ENCODE data around the genes IL22RA1 and RUNX3.

- PRO-cap = no peak
- RAMPAGE, long total RNA, 4 experiments = no peak in any of the 4 experiments
These were observed 23.0 kb upstream of the PNRC2 start for GRCh38 chr1:23936450-23937118.

DNA sequence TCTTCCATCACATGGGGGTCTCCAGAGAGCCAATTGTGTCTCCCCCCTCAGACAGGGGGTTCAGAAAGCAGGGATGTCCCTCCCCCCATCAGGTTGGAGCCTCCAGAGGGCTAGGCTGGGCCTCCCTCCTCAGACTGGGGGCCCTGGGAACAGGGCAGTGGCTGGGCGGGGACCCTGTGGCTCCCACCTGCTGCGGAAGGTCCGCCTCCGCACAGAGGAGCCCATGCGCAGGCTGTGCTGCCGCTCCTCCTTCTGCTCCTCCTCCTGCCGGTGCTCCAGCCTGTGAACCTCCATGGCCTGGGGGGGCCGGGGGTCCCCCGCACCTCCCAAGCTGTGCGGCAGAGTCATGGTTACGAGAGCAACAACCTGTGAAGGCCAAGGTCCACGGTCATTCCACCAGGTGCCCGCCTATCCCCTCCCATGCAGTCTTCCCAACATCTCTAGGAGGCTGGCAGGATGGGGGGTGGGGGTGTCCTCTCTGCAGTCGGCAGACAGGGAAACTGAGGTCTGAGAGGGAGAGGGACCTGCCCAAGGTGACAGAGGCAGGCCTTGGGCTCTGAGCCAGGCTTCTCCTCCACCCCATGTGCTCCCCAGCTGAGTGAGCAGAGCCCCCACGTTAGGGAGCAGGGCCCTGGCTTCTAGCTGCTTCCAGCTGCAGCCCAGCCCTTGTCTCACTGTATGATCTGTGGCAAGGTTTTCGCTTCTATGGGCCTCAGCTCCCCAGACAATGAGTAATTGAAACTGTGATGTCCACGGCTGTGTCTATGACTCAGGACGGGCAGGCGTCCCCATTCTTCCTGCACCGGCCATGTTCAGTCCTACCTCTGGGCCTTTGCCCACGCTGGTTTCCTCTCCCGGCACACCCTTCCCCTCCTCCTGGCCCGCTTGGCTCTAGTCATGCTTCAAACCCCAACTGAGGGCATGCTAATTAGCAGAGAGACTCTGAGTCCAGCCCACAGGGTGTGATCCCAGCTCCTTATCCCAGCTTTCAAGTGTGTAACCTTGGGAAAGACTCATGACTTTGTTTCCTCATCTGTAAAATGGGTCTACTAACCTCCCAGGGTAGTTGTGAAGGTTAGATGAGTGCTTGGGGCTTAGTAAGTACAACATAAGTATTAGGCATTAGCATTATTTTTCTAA lies 3.3 kb downstream of the MYOM3 start:
- PRO-cap = unidirectional peak, minus-strand start at position 676 of the sequence
- RAMPAGE, long total RNA, 4 experiments = start-site peak on the minus strand in 1 of 4 experiments, centred at position 670 of the sequence, 5 reads per replicate

- PRO-cap = unidirectional peak, plus-strand start at chr1:24142684; bidirectional peak, plus-strand start at chr1:24143342, minus-strand start at chr1:24143119
- RAMPAGE, long total RNA, 4 experiments = start-site peak on the minus strand in 3 of 4 experiments, at chr1:24143086-24143165 at its widest, 68 to 449 reads per replicate
These were observed at the start of gene IL22RA1 for GRCh38 chr1:24142330-24143570. Gene IL22RA1 (minus strand): TSS chr1:24143140.

- PRO-cap = unidirectional peak, plus-strand start at chr1:24186744
- RAMPAGE, long total RNA, 4 experiments = no peak in any of the 4 experiments
These were observed 459 bp downstream of the IFNLR1 start for GRCh38 chr1:24186595-24187065.

DNA sequence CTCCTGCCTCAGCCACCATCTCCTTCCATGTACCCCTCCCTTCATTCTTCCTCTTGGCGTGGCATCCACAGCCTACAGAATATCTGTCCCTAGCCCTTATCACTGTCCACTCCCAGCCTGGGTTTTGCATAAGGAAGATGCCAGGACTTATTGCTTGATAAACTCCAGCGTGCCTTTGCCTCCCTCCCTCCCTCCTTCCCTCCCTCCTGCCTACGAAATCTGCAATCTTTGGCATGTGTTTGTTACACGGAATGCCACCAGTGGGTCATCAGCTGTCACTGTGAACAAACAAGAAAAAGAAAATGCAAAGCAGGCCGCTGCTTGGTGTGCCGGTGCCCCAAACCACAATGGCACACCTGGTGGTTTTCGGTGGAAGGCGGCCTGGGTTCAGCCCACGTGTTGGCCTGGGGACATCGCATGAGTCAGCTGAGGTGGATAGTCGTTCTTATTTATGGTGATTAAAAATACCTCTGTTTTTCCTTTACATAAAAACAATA lies 16.2 kb upstream of the IFNLR1 start:
- PRO-cap = bidirectional peak, plus-strand start at position 413 of the sequence, minus-strand start at position 349 of the sequence
- RAMPAGE, long total RNA, 4 experiments = no peak in any of the 4 experiments

DNA sequence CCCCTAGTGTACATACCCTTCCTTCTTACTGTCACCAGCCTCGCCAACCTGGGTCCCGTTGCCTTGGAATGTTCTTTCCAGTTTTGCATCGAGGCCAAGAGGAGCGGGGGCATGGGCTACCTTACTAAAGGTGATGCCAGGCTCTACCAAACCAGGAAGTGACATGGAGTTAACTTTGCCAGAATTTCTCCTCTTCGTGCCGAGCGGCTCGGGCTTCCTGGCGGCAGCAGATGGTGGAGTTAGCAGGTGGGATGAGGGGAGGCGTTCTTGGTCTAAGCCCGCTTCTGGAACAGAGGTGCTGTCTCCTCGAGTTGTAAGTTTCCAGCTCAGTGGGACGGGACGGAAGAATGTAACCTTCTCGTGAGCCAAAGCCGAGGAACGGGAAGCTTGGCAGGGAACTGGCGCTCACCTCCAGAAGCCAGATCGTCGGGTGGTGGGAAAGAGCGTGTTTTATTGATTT lies 415 bp downstream of the NIPAL3 start:
- PRO-cap = no peak
- RAMPAGE, long total RNA, 4 experiments = no peak in any of the 4 experiments

DNA sequence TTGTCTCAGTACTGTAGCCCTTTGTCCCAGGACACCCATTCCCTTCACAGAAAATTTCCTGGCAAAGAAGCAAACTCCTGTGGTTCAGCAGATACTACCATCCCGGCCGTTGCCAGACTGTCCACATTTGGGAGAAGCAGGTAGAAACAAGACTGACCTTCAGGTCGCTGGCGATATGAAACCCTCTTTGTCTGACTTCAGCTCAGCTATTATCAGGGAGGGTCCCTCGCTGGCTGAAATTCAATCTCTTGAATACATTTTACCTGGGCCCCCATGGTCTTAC lies 23.6 kb upstream of the SRRM1 start:
- PRO-cap = no peak
- RAMPAGE, long total RNA, 4 experiments = no peak in any of the 4 experiments

- PRO-cap = no peak
- RAMPAGE, long total RNA, 4 experiments = no peak in any of the 4 experiments
These were observed 51.0 kb upstream of the CLIC4 start for GRCh38 chr1:24694112-24694836.

DNA sequence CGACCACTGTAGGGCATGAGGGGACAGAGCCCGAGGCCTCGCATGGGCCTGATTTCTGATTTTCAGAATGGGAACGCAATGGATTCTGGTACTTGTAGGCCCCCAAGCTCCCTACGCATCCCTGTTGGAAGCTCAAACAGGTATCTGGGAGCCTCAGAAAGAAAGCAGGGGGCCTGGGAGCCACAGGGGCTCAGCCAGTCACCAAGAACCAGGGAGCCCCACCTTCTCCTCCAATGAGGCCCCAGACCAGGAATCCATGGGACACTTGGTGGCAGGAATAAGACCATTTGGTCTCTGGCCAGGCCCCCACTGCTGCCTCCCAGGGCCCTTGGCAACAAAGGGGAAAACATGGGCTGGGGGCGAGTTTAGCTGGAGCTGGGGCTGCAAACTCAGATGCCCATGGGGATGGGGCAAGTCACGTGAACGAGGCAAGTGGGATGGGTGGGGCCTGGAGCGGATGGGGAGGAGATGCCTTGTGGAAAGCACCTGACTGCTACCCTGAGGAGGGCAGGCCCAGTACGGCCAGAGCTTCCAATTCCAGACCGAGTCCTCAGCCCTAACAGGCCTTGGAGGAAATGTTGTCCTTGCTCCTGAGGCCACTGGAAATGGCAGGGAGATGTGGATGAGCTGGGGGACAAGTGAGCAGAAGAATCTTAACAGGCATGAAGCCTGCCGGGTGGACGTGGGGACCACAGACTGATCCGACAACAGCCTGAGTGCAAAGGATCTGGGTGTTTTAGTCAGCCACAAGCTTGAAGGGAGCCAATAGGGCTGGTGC lies 19.4 kb downstream of the RUNX3 start:
- PRO-cap = unidirectional peak, plus-strand start at position 489 of the sequence; bidirectional peak, plus-strand start outside the sequence, minus-strand start at position 709 of the sequence
- RAMPAGE, long total RNA, 4 experiments = no peak in any of the 4 experiments

- PRO-cap = no peak
- RAMPAGE, long total RNA, 4 experiments = no peak in any of the 4 experiments
These were observed 13.4 kb downstream of the RUNX3 start for GRCh38 chr1:24916626-24917092.

GRCh38 chr1:24925193-24925456 lies 5.0 kb downstream of the RUNX3 start:
- PRO-cap = bidirectional peak, plus-strand start at chr1:24925345, minus-strand start at chr1:24925254
- RAMPAGE, long total RNA, 4 experiments = no peak in any of the 4 experiments

DNA sequence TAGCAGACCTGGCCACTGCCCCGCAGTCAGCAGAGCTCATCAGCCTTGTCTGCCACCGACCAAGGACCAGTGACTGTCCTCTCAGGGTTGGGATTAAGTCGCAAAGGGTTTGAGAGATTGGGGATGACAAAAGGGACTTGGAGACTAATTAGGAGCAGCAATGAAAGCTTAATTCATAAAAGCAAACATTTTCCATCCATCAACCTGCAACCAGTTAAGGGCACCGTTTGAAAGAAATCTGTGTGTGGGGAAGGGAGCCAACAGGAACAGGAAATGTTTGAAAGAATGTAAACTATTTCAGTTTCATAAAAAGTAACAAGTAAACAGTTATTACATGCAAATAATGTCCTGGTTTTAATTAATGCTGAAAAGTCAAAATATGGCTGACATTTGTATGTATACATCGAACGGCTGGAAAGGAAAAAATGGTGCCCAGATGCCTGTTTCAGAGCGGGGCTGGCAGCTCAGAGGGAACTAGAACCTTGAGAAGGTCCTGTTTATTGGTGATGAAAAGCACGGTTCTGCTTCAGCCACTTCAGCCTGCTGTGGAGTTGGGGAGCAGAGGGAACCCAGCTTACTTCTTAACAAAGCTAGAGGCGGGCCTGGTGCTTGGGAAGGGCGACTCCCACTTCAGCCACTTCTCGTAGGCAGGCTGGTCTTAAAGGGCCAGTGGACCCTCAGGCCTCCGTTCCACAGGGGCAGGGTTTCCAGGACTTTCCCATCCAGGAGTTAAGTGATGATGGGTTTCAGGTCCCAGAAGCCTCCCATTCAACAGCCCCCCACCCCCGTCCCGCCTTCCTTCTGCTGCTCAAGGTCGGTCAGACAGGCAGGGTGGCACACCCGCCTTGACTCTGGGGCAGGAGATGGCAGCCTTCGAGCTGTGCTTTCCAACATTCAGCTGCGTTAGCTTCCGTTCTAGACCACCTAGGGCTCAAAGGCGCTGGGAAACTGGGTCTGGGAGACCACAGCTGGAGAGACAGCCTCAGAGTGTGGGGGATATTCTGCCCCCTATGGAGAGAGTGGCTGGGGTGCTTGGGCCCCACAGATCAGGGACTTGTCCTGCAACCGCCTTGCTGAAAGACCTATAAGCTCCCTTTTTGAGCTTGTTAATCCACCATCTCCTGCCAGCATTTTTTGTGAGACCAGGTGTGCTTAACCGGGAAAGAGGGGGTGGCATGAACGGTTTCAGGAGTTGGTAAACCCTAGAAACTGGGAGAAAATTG lies 3.5 kb downstream of the RUNX3 start:
- PRO-cap = no peak
- RAMPAGE, long total RNA, 4 experiments = no peak in any of the 4 experiments

DNA sequence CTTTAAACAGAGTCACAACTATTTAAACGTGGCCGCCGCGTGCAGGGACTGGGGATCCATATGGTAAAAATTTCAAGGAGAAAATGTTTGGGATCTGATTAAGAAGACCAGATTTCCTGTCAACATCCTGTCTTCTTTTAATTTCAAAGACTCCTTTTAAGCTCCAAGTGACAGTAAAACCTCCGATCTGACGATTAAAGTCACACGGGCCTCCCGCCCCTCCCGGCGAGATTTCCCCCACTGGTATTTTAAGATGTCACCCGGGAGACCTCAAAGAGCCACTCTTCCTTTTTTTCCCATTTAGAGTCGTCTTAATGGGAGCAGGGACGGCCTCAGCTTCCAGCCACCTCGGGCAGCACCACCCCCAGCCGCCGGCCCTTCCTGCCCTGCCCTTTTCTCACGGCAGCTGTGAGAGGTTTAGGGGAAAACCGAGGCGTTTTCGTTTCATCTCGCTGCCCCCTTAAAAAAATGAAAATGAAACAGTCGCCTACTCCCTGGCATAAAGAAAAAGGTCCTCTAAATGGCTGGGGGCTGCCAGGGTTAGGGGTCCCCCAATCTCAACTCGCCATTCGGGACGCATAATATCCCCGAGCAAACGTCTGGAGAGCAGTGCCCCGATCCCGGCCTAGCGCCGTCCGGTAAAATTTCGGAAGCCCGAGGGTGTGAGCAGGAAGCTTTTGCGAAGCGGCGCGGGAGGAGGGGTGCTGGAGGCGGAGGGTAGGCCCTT lies 1.4 kb downstream of the RUNX3 start:
- PRO-cap = bidirectional peak, plus-strand start at position 251 of the sequence, minus-strand start at position 145 of the sequence; bidirectional peak, plus-strand start outside the sequence, minus-strand start at position 648 of the sequence
- RAMPAGE, long total RNA, 4 experiments = no peak in any of the 4 experiments

- PRO-cap = bidirectional peak, plus-strand start at chr1:24930471, minus-strand start at chr1:24930261
- RAMPAGE, long total RNA, 4 experiments = no peak in any of the 4 experiments
These were observed at the start of gene RUNX3 for GRCh38 chr1:24930205-24930334. Gene RUNX3 (minus strand): TSS chr1:24930276.

DNA sequence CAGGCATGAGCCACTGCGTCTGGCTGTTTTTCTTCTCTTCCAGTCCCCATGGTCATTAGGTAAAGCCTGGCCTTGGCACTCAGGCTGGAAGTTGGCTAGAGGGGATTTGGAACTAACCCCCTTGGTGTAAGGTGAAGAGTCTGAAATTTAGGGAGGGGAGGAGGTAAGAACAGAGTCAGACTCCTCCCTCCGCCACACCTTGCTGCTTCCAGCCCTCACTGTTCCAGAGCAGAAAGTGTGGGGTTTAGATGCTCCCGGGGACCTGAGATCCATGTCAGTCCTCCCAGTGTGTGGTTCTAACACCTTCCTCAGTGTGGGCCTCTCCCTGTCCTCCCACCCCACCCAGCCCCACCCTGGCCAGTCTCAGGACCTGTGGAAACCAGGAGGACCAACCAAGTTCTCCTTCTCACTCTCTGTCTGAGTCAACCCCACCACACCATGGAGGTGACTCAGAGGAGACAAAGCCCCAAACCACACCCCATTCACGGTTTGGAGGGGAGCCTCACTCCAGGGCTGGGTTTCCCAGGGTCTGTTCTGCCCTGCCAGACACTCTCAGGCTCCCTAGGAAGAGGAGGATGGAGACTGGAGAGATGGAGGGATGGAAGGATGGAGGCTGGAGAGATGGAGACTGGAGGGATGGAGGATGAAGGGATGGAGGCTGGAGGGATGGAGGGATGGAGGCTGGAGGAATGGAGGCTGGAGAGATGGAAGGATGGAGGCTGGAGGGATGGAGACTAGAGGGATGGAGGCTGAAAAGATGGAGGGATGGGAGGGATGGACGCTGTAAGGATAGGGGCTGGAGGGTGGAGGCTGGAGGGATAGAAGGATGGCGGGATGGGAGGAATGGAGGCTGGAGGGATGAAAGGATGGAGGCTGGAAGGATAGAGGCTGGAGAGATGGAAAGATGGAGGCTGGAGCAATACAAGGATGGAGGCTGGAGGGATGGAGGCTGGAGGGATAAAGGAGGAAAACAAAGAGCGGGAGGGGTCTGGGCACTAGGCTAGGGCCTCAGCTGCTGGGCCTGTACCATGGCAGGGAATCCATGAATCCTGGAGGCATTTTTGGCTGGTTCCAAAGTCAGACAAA lies 100.8 kb upstream of the RUNX3 start:
- PRO-cap = unidirectional peak, plus-strand start at position 481 of the sequence
- RAMPAGE, long total RNA, 4 experiments = no peak in any of the 4 experiments

DNA sequence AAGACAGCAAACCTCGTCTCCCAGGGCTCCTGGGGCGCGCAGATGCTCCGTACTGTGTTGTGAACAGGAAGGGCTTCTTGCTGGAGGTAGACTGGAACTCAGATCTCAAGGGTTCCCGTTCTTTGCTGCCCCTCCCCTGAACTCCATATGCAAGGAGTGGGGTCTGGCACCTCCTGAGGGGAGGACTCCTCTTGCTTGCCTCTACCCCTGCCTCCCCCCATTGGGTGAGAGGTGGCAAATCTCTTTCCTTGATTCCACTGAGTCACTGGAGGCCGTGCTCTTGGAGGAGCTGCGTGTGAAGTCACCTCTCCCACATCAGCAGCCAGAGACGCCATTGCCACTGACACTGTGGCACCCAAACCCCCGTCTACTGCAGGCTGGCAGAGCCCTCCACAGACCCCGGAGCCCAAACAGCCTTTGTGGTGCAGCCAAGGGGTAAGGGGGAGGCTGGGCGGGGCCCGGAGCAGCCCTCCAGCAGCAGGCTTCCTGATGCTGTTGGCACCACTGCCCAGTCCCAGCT lies 104.7 kb upstream of the RUNX3 start:
- PRO-cap = no peak
- RAMPAGE, long total RNA, 4 experiments = no peak in any of the 4 experiments

GRCh38 chr1:25145707-25146251 lies 86.5 kb downstream of the SYF2 start:
- PRO-cap = no peak
- RAMPAGE, long total RNA, 4 experiments = no peak in any of the 4 experiments

DNA sequence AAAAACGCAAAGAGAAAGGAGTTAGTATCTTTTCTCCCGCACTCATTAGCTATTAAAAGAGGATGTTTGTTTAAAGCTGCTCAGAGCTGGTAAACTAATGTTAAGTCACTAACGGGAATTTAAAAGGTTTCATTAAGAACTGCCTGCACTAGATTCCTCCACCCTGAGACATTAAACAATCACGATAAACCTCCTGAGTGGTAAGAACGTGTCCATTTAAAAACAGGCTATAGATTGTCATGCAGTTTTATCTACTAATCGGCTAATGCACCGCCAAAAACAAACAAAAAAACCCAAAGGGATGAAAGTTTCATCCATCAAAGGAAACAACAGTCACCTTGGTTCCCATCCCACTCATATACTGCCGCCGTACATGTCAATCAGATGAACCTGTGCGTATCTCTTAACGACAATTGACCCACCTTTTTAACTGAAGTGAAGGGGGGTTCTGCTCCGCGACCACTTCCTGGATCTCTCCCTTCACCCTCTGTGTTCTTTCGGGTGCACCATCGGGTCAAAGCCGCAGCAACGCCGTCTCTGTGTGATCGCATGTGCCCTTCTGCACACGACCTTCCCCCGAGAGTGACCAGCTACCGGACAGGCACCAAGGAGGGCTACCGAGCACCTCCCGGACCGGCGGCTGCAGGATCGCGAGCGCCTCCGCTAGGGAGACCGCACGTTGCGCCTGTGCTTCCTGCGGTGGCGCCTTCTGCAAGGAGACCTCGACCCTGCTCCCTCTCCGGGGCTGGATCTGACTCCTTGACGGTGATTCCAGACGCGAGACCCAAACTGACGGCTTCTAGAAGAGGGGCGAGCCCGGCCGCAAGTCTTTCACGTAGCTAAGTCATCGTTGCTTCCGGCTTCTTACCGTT lies 1.3 kb upstream of the TMEM50A start:
- PRO-cap = no peak
- RAMPAGE, long total RNA, 4 experiments = no peak in any of the 4 experiments

DNA sequence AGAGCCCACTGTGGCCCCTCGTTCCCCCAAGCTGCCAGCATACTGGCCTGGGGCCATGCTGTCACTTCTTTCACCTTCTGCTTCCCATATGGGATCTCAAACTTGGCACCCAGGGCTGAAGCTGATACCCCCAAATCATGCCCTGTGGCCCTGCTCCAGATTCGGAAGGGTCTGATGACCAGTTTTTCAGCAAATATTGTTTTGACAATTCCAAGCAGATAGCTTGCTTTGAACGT lies 873 bp downstream of the MACO1 start:
- PRO-cap = no peak
- RAMPAGE, long total RNA, 4 experiments = no peak in any of the 4 experiments

GRCh38 chr1:25503734-25504464 lies 39.5 kb upstream of the LDLRAP1 start:
- PRO-cap = no peak
- RAMPAGE, long total RNA, 4 experiments = no peak in any of the 4 experiments

Measured in esophagus squamous epithelium (tissue), 4 donors.